Right cardiac atrium (tissue), 1 donor: ENCODE measurements around a stretch of chr10.

DNA sequence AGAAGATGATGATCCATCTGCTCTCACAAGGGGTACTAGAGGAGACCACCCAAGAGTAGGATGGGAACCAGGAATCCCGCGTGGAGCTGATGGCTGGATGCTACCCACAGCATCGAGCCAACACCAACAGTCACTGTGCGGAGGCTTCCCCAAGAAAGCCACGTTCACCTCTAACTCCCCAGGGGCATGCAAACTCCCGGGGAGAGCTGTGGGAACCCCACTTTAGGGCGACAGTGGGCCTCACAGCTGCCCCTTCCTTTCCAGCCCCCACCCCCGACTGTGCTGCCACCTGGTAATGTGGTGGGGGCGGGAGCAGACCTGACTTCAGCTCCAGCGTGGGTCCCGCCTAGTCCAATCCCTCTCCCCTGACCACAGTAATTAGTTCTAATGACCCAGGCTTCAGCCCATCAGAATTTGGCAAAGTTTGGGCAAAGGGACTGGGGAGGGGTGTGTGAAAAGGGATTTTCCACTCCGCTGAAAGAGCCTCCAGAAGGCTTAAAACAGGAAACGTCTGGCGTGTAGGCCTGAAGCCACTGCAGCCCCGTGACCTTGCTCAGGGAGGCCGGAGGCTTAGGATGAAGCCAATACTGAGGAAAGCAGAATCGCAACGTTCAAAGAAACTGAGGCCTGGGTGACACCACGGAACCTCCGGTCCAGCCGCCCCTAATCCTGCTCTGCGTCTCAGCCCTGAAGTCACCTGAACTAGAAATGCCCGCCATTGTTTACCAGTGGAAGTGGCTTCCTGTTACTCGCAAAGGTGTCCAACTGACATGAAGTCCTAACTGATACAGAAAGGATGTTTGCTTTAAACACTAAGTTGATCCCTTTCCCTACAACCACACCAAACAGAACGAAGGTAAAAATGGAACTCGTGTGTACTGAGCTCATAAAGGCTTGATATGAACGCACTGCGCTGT is 20.2 kb downstream of the ASB13 start:
- PRO-cap: no peak

- PRO-cap: no peak
These were observed 2.5 kb downstream of the ASB13 start for GRCh38 chr10:5663608-5664578.

GRCh38 chr10:5695466-5696148 is 11.0 kb downstream of the TASOR2 start:
- PRO-cap: no peak

- PRO-cap: no peak
These were observed 41.2 kb downstream of the TASOR2 start for GRCh38 chr10:5725761-5726363.

DNA sequence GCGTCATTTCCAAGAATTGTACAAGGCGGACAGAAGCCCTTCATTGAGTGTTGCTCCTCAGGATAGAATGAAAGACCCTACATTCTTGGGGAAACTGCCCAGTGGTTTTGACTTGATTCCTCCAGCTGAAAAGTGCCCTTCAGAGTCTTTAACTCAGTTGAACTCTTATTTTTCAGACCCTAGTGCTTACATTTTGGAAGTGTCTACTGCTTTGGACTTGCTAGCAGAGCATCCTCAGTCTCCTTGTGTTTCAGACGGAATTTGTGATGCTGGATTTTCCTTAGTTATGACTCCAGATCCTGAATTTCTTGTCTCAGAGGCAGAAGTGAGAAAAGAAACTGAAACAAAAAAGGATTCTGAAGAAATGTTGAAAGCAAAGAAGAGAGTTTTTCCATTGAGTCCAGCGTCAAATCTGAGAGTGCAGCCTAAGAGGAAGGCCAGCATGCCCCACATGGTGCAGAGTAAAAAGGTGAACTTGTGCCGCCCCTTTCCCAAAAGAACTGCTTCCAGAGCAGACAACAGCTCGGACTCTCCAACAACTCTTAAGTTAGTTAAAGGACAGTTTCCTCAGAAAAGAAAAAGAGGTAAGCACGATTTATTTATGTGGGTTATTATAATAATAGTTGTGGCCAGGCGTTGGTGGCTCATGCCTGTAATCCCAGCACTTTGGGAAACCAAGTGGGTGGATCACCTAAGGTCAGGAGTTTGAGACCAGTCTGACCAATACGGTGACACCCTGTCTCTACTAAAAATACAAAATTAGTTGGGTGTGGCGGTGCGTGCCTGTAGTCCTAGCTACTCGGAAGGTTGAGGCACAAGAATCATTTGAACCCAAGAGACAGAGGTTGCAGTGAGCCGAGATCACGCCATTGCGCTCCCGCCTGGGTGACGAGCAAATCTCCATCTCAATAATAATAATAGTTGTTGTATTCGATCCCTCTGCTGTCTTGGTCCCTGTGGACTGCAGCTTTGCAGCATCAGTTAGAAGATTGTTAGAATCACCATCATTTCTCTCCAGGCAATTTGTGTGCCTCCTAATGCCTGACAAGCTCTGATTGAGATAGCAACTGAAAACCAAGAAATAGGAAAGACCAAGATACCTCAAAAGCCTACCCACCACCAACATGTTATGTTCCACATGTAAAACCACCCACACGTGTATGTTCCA is 46.4 kb downstream of the TASOR2 start:
- PRO-cap: no peak

DNA sequence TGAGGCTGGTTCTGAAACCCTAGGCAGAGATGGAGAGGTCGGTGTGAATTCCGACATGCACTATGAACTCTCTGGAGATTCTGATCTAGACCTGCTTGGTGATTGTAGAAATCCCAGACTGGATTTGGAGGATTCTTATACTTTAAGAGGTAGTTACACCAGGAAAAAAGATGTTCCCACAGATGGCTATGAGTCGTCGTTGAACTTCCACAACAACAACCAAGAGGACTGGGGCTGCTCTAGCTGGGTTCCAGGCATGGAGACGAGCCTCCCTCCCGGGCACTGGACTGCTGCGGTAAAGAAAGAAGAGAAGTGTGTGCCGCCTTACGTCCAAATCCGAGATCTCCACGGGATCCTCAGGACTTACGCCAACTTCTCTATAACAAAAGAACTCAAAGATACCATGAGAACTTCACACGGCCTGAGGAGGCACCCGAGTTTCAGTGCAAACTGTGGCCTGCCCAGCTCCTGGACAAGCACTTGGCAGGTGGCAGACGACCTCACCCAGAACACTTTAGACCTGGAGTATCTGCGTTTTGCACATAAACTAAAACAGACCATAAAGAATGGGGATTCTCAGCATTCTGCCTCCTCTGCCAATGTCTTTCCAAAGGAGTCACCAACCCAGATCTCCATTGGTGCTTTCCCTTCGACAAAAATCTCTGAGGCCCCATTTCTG is 64.3 kb downstream of the GDI2 start:
- PRO-cap: no peak

GRCh38 chr10:5794543-5795077 is 18.6 kb downstream of the GDI2 start:
- PRO-cap: no peak

- PRO-cap: no peak
These were observed 37.2 kb downstream of the FBH1 start for GRCh38 chr10:5927329-5927562.

- PRO-cap: unidirectional peak, minus-strand start at chr10:5945905
These were observed 31.7 kb downstream of the IL15RA start for GRCh38 chr10:5945286-5946457.

GRCh38 chr10:5961307-5961936 is 15.9 kb downstream of the IL15RA start:
- PRO-cap: no peak

DNA sequence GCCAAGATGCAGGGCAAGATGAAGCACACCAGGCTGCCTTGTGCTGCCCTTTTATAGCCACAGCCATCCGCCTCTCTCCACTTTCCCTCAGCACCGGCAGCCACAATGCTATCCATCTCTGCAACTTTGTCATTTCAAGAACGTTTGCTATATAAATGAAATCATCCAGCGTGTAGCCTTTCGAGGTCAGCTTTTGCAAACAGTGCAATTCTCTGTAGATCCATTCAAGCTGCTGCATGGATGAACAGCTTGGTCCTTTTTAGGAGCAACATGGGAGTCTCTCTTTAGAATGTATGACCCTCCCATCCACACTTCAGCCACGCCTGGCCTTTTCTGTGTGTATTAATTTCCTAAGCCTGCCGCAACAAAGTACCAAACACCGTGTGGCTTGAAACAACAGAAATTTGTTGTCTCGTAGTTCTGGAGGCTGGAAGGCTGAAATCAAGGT is 6.5 kb upstream of the IL15RA start:
- PRO-cap: no peak

DNA sequence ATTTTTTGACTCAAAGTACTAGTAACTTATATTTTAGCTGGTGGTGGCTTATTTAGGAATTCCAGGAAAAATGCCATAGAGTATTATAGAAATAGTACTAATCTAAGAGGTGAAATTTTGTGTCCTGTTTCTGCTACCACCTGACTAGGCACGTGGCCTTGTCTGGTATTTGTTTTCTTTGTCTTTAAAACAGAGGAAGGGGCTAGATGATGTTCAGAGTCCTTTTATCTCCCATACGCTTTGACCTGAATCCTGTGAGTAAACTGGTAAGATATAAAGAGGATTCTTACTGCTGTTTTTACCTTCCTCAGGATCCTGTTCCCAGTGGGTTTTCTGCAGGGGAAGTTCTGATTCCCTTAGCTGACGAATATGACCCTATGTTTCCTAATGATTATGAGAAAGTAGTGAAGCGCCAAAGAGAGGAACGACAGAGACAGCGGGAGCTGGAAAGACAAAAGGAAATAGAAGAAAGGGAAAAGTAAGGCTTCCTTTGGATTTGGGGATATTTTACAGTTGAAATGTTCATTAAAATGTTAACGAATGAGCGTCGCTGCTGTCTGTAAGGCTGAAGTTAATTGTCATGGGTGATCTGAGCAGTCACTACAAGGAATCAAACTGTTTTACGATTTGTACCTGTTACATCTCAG is 15.9 kb downstream of the RBM17 start:
- PRO-cap: no peak

DNA sequence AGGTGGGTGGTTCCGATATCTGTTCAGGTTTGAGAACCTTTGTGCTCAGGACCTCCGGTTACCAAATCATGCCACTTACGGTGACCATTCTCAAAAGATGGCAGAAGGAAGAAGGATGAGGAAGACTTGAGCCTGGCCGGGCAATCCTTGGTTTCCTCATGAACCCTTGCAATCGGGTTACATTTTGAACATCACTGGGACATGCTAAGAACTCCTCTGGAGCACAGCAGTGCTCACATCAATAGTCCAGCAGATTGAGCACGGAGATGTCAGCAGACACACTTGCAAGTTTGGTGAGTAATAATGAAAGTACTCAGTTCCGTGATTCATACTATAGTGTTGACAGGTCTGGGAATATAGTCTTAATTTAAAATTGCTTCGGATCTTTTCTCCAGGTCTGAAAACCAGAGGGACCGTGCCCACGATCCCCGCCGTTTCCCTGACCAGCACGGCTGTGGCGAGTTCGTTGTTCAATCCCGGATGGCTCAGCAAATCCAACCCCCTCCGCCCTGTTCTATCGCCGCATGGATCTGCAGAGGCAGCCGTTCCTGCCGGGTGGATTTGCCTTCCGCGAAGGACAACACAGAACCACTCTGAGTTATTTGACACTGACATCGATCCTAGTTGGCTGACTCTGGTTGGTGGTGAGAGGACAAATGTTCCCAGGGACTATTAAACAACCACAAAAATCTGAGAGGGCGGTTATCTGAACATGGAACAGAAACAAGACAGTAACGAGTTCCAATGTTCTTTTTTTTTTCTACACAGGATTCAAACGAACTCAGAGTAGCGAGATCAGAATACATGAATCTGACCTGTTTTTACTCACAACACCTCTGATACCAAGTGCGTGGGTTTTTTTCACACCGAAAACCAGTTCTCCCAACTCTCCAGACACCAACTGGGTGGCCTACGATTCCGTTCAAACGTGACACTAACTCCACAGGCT is 52.5 kb downstream of the RBM17 start:
- PRO-cap: no peak

DNA sequence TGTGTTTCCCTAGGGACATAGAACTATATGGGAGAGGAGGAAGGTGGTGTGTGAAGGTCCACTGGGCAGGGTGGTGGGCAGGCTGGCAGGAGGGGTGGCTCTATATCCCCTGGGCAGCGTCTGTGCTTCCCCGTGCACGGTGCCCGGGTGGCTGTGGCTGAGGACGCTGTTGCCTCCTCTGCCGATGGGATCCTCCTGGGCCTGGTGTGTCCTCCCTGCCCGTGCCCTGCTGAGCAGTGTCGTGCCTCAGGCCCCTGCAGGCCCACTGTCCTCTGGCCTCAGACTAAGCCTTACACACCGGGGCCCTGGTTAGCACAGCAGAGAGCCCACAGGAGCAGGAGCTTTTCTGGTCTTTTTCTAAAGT is 19.2 kb downstream of the PFKFB3 start:
- PRO-cap: no peak

DNA sequence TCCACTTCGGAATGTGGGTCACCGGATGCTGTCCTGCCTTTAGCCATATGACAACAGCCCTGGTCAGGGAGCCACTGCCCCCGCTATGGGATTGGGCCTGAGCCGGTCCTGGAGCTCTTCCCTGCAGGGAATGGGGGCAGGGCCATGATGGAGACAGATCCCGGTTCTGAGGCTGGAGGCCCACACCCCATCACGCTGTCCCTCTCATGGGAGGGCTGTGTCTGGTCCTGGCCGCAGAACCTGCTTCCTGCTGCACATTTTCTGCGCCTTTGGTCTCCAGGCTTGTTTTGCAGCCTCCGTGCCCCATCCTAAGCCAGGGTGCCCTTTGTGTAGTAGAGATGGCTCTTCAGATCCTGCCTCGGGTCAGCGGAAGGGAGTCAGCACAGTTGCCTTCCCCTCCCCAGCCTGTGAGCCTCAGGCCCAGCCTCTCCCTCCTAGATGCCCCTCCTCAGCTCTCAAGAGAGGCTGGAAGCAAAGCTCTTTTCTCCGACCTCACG is 22.7 kb downstream of the PFKFB3 start:
- PRO-cap: no peak

DNA sequence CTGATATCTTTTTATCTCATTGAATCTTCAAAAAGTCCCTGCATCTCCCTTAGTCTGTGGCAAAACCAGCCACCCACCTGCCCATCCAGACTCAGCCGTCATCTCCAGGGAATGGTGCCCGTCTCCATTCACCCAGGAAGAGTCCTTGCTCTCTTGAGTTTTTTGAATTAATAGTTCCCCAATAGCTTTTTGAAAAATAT is 48.4 kb downstream of the PFKFB3 start:
- PRO-cap: no peak

- PRO-cap: no peak
These were observed 70.6 kb downstream of the PFKFB3 start for GRCh38 chr10:6273212-6273885.

DNA sequence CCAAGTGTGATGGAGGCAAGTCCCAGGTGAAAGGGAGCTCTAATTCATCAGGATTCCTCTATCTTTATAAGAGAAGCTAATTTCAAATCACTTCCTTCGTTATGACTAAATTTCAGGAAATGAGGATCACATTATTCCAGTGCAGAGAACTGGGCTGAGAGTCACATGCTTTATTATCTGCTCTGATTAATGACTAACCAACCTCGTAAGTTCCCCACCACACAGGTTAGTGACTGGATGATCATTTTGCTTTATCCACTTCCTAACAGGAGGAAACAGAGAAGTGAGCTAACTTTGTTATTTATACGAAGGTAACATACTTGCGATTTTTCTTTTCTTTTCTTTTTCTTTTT is 99.0 kb downstream of the PFKFB3 start:
- PRO-cap: no peak

DNA sequence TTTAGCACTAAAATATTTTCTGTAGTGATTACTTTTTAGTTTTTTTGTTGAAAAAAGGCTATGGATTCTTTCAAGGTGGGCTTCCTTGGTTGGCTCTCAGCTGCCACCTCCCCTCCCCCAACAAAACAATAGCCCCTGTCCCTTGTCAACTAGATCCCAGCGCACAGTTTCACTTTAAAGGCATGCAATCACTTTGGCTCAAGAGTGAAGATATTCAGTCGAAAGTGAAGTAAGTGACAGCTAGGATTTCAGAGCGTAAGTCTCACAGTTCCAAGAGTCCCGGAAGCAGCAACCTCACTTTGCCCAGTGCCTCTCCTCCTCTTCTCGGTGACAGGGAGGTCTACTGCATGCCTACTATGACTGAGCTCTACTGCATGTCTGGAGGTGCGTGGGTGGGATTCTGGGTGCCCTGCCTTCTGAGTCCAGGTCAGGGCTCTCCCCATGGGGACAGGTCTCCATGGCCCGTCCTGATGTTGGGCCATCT is 17.1 kb downstream of the PRKCQ start:
- PRO-cap: no peak

DNA sequence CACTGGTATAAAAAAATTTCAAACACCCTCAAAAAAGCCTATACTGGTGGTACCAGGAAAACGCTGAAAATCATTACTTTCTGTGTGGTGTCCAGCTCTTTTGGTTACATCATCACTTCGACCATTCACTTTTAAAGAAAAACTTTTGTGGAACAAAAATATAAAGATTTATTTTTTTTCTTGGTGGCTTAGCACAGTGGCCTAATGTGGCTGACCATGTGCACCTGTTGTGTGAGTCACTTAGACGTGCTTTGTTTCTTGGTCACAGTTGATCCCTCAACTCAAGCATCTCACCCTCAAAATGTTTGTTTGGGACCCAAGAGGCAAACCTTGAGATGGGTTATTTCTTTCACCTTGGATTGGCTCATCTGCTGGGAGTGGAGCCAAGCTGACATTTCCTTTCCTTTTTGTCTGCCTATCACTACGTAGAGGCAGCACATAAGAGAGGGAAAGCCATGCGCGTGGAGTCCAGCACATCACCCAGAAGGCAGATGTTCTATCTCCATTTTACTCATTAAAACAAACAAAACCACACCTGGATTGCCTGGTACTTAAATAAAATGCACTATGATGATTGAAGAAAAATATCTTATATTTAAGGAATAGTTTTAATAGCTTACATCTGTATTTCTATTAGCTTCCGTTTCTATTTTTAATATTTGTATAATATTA is 6.4 kb upstream of the PRKCQ start:
- PRO-cap: no peak